M059J (cell line): ENCODE measurements around a stretch of chr6.

DNA sequence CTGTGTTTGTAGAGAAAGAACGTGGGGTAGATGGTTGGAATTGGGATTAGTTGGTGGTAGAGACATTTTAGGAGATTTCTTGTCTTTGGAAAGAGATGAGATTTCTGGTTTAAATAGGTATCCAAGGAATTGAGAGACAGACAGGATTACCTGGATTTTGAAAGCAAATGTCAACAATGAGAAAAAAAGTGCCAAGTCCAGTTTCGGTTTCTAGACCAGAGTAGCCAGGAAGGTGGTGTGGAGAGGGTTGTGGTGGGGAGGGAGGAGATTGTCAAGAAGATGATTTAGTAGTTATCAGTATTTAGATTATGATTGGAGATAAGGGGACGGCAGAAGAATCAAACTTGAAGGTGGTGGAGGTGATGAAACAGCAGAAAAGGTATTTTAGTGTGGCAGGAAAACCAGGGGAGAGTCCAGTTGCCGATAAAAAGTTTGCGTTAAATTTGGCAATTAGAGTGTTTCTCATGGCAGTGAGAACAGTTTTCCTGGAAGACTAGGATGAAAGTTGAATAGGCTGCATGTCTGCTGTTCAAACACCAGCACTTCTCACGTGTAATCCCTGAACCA lies 116.9 kb downstream of the JARID2 start:
- RAMPAGE, long total RNA: no peak

- RAMPAGE, long total RNA: no peak
Observed at GRCh38 chr6:15365268-15365729, 119.4 kb downstream of the JARID2 start.

DNA sequence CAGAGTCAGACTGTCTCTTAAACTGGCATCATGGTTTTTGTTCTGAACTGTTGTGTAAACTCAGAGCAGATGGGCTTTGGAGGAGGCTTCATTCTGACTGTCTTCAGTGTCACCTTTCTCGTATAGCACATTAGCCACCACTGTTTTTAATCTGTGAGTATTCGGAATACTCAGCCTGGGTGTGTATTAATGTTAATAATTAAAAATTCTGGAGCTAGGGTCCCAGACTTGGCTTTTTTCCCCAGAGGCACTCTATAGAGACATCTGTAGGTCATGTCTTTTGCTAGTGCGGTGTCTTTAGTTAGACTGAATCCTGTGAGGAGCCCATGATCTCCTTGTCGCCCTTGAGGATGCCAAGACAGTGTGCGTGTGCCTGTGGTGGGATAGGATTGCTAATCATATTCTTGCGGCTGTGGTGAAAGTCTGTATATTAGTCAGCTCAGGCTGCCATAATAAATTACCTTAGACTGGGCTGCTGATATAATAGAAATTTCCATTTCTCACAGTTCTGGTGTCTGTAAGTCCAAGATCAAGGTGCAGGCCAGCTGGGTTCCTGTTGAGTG lies 141.1 kb downstream of the JARID2 start:
- RAMPAGE, long total RNA: no peak

DNA sequence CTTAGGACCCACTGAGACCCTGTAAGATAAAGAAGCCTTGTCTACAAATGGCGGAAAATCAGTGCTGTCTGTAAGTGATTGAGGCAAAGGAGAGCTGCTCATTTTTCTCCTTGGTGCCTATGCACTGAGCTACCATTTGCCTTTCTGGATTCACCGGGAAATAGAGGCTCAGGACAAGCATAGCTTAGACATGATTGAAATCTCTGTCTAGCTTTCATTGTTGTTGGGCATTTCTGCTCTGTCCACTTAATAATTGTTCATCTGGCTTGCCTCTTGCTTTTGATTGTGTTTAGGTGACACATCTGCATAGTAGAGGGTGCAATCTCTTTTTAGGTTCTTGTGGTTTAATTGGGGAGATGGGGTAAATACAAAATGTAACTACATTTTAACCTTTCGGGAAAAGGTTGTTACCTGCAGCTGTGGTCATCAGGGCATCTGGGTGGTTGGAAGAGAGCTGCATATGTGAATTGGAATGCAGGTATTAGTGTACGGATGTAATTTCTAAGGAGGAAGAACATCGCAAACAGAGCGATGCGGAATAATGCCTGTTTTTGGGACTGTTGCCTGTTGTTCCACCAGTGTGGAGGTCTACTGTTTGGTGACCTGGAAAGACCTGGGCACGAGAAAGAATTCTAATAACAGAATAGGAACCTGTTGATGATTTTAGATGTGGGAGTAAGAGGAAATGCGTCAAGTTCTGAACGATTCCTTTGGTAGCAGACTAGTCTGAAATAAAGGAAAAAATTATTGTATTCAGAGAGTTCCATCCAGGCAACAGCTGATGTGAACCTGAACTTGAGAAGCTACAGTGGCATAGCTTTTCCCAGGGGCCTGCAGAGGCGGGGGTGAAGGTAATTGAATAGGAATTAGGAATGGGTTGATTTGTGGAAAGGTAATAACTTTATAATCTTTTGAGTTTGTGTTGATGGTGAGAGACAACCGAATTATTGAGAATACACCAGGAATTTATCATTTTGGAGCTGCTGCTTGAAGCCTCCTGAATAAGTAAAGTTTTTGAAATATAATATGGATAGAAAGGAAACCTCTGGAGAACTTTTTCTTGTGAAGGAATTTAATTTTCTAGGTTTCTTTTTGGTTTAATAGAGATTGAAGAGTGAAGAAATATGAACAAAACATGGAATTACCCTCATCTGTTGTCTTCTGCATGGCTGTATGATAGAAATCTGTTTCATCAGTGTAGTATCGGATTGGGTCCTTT lies 192.1 kb downstream of the DTNBP1 start:
- RAMPAGE, long total RNA: no peak

- RAMPAGE, long total RNA: no peak
Observed at GRCh38 chr6:15510601-15511430, 152.0 kb downstream of the DTNBP1 start.

DNA sequence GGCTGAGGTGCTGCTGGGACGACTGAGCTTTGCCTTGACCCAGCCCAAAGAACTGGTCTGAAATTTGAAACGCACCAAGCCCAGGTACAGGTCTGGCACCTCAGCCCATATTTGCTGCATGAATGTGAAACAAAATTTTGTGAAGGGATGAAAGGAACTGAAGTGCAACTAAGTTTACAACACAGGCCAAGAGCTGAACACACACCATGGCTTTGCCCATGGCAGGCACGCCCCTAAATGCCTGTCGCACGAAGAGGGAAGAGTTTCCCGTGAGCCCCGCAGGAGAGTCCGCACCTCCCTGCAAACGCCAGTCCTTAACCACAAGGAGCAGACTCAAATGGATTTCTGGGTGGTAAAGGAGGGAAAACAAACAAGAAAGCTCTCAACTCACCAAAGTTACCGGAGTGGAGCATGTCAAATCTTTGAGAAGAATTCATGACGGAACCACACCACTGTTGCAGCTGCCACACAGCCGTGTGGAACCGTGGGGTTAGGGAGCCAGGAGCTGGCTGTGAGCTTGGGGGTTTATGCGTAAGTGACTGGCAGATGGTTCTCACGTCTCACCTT lies 138.8 kb downstream of the DTNBP1 start:
- RAMPAGE, long total RNA: no peak

DNA sequence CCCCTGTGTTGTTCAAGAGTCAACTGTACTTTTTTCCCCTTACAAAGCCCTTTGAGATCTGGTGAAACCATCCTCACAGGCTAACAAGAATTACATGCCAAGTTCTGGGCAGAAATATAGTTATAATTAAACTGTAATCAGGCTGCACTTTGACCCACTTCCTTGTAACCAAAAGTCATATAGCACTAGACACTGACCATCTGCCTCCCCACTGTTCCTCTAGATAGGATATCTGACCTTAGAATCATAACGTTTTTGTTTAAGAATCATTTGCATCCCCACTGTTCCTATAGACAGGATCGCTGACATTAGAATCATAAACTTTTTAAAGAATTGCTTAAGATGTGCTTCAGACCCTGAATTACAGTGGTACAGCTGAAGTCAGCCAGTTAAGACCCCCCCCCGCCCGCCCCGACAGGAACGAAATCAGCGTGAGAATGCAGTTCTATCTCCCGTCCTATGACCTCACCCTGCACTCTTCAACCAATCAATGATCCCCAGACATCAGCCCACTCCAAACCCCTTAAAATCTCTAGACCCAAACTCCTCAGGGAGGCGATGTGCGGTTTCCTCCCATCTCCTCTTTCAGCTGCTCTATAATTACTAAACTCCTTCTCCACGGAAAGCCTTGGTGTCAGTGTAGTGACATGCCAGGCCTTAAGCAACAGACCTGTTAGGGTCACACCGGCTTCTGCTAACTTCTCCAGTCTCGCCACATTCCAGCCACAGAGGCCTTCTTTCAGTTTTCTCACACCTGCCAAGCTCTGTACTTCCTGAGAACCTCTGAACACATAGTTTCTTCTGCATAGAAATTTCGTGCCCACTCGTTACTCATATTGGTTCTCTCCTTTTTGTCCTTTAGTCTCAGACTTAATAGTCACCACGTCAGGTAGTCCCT lies 93.6 kb downstream of the DTNBP1 start:
- RAMPAGE, long total RNA: no peak

- RAMPAGE, long total RNA: no peak
Observed at GRCh38 chr6:15586496-15587258, 76.2 kb downstream of the DTNBP1 start.

DNA sequence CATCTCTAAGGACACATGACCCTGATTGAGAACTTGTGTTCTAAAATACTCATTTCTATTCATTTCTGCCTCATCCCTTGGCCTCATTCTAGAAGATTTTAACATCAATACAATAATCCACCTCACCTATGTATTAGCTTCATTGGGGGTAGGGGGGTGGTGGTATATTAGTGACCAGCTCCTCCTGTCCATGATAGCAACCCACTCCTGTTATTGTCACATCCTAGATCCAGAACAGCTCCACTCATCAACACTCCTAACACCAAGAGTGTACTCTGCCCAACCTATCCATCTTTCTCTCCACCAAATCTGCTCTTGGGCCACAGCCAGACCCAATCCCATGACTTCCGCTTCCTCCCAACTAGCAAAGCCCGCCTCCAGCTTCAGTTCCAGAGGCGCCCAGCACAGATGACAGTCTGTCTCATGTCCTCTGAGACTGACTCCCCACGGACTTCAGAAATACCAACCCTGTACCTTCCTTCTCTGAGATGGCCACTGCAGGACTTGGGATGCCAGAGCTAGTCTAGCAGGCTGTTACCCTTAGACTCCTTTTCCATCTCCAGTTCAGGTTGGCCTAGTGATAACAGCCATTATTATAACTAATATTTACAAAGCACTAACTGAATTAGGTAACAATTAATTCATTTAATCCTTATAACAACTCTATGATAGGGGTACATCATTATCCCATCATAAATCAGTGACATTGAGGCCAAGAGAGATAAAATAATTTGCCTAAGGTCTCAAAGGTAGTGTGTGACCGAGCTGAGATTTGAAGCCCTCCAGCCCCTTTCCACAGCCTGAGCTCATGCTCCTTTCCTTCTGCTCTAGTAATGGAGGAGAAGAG lies 48.5 kb downstream of the DTNBP1 start:
- RAMPAGE, long total RNA: no peak

GRCh38 chr6:15661849-15662181 lies 1.0 kb downstream of the DTNBP1 start:
- RAMPAGE, long total RNA: no peak

- RAMPAGE, long total RNA: no peak
Observed at GRCh38 chr6:16236190-16236543, 2.2 kb upstream of the GMPR start.

GRCh38 chr6:16355983-16356527 lies 117.7 kb downstream of the GMPR start:
- RAMPAGE, long total RNA: no peak

GRCh38 chr6:16413297-16413996 lies 175.1 kb downstream of the GMPR start:
- RAMPAGE, long total RNA: no peak

GRCh38 chr6:16422133-16422602 lies 183.8 kb downstream of the GMPR start:
- RAMPAGE, long total RNA: no peak

DNA sequence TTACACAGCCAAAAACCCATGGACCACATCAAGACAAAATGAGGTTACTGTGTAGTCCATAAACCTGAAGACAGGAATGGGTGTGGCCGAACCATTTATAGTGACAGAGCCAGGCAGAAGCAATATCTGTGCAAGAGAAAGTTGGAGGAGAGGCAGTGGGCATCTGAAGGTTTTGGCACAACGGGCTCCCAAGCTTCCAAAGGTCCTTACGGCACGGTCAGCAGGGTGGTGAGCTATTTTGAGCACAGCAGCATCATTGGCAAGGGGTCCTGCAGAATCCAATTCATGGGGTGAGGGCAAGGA lies 202.4 kb downstream of the GMPR start:
- RAMPAGE, long total RNA: no peak

DNA sequence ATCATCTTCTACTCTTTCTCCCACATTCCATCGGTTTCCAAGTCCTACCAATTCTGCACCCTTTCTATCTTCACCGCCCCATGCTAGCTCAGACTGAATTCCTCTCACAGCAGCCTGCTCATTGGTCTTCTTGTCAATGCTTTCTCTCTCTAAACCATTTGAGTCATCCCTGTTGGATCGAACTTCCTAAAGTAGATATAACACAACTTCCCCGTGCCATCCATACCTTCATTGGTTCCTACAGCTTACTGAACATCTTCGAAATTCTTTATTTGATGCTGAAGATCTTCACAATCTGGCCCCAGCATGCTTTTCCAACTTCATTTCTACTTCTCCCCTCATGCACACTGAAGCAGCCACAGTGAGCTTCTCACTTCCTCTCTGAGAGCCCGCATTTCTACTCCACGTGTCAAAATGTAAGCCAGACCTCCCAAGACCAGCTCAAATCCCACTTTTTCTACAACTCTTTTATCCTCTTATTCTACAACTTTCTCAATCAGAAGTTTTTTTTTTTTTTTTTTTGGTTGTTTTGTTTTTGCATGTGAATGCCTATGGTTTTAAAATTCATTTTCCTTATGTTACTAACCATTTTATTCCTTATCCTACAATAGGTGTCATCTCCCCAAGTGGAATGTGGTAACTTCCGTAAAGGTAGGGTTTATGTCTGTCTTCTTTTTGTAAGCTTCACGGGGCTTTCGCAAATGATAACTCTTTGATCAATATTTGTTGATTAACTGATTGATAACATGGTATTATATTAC lies 254.7 kb downstream of the GMPR start:
- RAMPAGE, long total RNA: no peak

DNA sequence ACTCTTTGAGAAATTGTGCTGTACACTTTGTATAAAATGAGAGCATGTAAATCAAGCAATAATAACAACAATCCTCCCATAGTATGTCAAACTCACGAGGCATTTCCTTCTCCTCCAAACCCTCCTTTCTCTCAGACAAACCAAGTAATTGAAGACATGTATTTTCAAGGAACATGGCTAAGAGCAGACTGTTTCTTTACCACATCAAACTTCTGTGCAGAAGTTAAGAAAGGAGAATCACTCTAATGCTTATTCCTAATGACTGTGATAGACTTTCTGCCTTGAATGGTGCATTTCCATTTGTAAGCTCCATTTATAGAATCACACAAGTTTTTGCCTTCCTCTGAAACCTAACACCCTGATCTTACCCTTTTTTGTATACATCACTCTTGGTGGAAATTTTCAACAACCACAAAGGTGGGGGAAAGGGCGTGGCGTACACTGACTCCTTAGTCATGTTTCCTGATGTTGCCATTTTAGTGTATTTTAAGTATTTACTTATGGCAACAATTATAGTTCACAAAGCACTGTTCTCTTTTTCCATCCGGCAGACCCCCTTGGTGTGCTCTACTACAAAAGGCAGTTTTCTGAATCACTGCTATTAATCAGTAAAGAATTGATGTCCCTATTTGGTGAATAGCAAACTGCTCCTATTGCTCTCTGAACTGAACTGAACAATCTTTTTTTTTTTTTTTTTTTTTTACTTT lies 92.1 kb downstream of the ATXN1 start:
- RAMPAGE, long total RNA: no peak

- RAMPAGE, long total RNA: no peak
Observed at GRCh38 chr6:16674717-16675477, 86.4 kb downstream of the ATXN1 start.

GRCh38 chr6:16689176-16690004 lies 71.9 kb downstream of the ATXN1 start:
- RAMPAGE, long total RNA: no peak

GRCh38 chr6:16947372-16948093 lies 154.3 kb upstream of the STMND1 start:
- RAMPAGE, long total RNA: no peak